Peyer's patch (tissue), 4 donors: ENCODE data around the genes NUP43 and PCMT1.

- PRO-cap: bidirectional peak, plus-strand start at chr6:149746592, minus-strand start at chr6:149746520
- RAMPAGE, long total RNA, 4 experiments: start-site peak on the minus strand in 4 of 4 experiments, at chr6:149746498-149746565 at its widest, 38 to 136 reads per replicate
Observed at GRCh38 chr6:149745696-149746902, at the start of gene NUP43. Gene NUP43 (minus strand): TSS chr6:149746529.

DNA sequence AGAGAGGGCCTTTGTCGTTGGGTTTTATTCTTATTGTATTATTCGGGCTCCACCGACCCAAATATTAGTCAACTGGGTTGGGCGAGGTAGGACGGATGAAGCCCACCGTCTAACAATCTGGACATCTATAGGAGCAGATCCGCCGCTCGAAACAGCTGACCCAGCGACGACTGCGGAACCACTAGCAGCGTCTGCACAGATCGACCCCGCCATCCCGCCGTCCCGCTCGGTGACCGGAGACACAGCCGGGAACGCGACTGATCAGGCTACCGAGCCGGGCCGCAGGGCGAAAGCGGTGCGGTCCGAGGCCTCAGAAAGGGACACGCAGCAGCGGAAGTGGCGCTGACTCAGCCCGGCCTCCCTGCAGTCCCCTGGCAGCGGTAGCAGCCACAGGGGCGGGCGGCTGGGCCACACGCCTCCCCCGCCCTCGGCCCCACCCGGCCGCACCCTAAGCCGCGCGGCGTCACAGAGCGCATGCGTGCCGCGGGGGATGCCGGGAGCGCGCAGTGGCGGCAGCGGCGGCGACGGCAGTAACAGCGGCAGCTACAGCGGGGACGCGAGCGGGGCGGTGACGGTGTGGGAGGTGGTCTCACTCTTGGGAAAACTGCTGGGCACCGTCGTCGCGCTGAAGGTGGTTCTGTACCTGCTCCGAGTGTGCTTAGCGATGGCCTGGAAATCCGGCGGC lies at the start of gene PCMT1:
Gene PCMT1, plus strand, starts transcription at position 504 of the 685 bp plus-strand sequence.
- PRO-cap: bidirectional peak, plus-strand start at position 506 of the sequence, minus-strand start at position 338 of the sequence
- RAMPAGE, long total RNA, 4 experiments: start-site peak on the plus strand in 1 of 4 experiments, centred at position 516 of the sequence, 21 reads per replicate

GRCh38 chr6:149831257-149831739 lies 32.9 kb downstream of the LRP11 start:
- PRO-cap: no peak
- RAMPAGE, long total RNA, 4 experiments: no peak in any of the 4 experiments

GRCh38 chr6:149840560-149841031 lies 23.6 kb downstream of the LRP11 start:
- PRO-cap: no peak
- RAMPAGE, long total RNA, 4 experiments: no peak in any of the 4 experiments

DNA sequence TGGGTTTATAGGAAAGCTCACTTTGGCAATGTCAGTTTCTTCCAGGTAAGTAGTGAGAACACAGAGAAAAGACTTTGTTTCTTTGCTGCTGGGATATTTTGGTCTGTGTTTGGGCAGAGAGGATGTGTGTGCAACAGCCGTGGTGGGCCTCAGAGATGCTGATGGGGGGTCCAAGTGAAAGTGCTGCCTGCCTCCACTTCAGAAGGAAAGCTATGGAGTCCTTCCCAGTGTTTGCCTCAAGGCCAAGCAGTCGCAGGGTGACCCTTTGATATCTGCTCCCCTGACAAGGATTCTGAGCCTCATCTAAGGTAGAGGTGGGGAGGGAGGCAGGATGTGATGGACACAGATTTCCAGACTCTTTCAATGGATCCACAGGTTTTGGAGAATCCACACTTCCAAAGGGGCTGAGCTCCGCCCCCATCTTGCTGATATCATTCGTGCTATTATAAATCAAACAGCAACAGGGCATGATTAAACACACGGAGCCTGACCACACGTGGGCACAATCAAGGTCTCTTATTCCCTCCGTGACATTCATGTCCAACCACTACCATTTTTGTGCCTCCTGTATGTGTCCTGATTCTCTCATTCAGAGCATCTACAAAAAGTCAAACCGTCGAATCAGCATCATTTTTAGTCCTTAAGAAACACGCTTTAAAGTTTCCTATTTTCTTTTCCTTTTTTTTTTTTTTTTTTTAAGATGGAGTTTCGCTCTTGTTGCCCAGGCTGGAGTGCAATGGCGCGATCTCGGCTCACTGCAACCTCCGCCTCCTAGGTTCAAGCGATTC lies 2.1 kb downstream of the LRP11 start:
- PRO-cap: no peak
- RAMPAGE, long total RNA, 4 experiments: no peak in any of the 4 experiments

- PRO-cap: no peak
- RAMPAGE, long total RNA, 4 experiments: no peak in any of the 4 experiments
Observed at GRCh38 chr6:149963074-149963490, 661 bp upstream of the ULBP1 start.

- PRO-cap: no peak
- RAMPAGE, long total RNA, 4 experiments: no peak in any of the 4 experiments
Observed at GRCh38 chr6:149990758-149991321, 27.1 kb downstream of the ULBP1 start.

DNA sequence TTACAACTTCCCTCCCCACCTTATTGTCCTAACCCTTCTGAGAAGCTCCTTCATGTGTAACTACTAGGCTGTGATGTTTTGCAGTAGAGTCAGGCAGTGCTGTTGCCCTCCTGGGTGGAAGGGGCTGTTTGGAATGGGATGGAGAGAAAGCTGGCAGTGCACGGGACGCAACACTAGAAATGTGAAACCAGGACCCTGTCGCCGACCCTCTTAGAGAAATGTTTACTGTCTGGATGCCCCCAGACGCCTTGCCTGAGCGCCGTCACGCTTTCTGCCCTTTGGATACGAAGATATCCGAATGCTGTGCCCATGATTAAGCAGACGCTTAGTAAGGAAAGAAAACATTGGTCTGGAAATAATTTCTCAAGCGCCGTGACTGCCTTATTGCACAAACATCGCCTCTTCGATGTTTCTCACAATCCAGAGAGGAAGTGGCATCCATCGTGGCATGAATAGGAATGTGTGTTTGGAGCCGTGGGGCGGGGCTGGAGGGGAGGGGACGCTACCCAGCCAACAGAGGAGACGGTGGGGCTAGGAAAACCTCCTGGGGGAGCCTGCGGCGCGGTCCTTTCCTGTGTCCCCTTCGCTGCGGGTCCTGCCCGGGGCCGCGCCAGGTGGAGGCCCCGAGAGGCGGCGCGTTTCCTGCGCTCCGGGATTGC lies 636 bp upstream of the PPP1R14C start:
- PRO-cap: no peak
- RAMPAGE, long total RNA, 4 experiments: no peak in any of the 4 experiments

- PRO-cap: no peak
- RAMPAGE, long total RNA, 4 experiments: no peak in any of the 4 experiments
Observed at GRCh38 chr6:150297536-150297750, 71.4 kb upstream of the IYD start.

DNA sequence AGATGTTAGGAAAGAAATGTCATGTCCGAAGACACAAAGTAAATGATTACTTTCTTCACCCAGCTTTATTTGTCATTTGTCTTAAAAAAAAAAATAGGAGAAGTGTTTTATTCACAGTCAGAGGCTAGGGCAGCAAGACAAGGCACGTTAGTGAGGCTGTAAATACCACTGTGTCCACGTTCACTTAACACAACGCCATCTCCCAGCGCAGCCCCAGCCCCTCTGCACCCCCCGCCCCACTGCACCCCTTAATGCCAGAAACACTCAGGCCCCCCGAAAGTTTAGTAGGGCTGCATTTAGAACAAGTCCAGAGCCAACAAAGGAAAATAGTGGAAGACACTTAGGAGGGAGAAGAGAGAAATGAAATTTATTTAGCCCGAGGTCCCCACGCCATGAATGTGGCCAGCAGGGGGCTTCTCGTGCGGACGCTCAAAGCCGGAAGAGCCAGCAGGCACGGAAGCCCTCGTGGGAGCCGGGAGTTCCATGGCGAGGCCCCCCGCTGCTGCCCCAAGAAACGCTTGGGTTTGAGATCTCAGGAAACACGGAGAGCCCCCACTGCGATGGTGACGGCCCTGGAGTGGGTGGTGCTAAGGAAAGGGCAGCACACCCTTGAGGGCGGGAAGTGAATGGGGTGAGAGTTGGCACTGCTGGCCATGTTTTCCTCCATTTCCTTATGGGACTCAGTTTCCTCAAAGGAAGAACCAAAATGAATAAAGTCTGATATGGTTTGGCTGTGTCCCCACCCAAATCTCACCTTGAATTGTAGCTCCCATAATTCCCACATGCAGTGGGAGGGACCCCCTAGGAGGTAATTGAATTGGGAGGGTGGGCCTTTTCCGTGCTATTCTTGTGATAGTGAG lies 50.2 kb downstream of the IYD start:
- PRO-cap: no peak
- RAMPAGE, long total RNA, 4 experiments: no peak in any of the 4 experiments

- PRO-cap: no peak
- RAMPAGE, long total RNA, 4 experiments: no peak in any of the 4 experiments
Observed at GRCh38 chr6:150631662-150632505, 32.2 kb downstream of the PLEKHG1 start.

DNA sequence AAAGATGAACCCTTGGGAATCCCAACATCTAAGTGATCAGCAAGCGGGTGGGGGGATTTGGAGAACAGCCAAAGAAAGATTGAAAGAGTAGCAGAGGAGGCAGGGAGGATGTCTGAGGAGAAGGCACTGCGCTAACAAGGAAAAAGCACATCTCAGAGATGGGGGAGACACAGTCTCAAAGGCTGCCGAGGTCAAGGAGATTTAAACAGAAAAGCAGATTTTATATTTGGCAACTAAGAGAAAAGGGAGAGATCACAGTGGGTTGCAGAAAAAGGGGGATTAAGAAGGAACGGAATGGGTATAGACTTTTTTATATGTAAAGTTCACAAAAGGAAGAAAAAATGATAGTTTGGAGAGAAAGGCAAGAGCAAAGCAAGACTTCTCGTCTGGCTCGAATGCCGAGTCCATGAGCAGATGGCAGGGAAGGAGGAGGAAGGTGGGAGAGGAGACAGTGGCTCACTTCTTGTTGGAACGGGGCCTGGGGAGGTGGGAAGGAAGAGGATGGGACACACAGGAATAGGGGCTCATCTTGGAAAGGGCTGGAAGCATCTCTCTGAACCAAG lies 53.1 kb upstream of the MTHFD1L start:
- PRO-cap: no peak
- RAMPAGE, long total RNA, 4 experiments: no peak in any of the 4 experiments

GRCh38 chr6:150831148-150831691 lies 34.3 kb upstream of the MTHFD1L start:
- PRO-cap: no peak
- RAMPAGE, long total RNA, 4 experiments: start-site peak on the plus strand in 1 of 4 experiments, at chr6:150831153-150831386 at its widest, 13 reads per replicate

- PRO-cap: bidirectional peak, plus-strand start at chr6:150866495, minus-strand start at chr6:150866357
- RAMPAGE, long total RNA, 4 experiments: no peak in any of the 4 experiments
Observed at GRCh38 chr6:150866138-150866895, 815 bp downstream of the MTHFD1L start.

- PRO-cap: no peak
- RAMPAGE, long total RNA, 4 experiments: no peak in any of the 4 experiments
Observed at GRCh38 chr6:150866896-150867356, 1.4 kb downstream of the MTHFD1L start.

DNA sequence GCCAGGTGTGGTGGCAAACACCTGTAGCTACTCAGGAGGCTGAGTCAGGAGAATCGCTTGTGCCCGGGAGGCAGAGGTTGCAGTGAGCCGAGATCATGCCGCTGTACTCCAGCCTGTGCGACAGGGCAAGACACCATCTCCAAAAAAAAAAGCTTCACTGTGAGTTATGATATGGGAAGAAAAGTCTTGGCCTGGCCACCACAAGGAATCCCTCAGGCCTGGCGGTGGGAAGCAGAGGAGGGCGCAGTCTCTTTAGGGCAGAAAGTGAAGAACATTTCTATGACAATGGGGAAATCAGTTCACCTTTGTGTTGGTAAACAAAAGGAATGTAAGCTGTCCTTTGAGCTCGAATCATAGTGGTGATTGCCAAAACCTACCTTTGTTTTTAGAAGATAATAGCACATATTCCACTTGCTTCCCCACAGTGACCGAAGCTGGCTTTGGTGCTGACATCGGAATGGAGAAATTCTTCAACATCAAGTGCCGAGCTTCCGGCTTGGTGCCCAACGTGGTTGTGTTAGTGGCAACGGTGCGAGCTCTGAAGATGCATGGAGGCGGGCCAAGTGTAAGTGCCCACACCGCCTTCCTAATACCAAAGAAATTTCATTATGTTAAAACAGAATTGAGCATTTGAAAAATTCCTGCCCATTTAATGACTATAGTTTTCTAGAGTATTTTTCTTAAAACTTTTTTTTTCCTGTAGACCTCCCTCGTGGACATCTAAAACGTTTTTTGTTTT lies 144.1 kb downstream of the MTHFD1L start:
- PRO-cap: no peak
- RAMPAGE, long total RNA, 4 experiments: no peak in any of the 4 experiments

GRCh38 chr6:151119916-151120457 lies 119.8 kb upstream of the AKAP12 start:
- PRO-cap: no peak
- RAMPAGE, long total RNA, 4 experiments: no peak in any of the 4 experiments

- PRO-cap: no peak
- RAMPAGE, long total RNA, 4 experiments: start-site peak on the minus strand in 1 of 4 experiments, at chr6:151380858-151380970 at its widest, 5 to 6 reads per replicate
Observed at GRCh38 chr6:151380054-151381032, 11.0 kb downstream of the ZBTB2 start.

DNA sequence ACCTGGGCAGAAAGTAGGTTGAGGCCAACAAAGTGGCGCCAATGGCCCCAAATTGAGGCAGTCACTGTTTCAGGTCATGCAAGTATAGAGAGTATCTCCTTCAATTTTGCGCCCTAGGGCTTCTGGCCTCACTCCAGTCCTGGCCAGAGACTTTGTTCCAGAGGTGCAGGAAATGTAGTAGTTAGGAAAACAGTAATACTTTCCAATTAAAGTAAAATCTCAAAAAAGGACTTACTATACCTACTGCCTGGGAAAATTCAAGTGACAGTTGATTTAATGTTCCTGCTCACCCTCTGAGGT lies 832 bp downstream of the ARMT1 start:
- PRO-cap: no peak
- RAMPAGE, long total RNA, 4 experiments: no peak in any of the 4 experiments

DNA sequence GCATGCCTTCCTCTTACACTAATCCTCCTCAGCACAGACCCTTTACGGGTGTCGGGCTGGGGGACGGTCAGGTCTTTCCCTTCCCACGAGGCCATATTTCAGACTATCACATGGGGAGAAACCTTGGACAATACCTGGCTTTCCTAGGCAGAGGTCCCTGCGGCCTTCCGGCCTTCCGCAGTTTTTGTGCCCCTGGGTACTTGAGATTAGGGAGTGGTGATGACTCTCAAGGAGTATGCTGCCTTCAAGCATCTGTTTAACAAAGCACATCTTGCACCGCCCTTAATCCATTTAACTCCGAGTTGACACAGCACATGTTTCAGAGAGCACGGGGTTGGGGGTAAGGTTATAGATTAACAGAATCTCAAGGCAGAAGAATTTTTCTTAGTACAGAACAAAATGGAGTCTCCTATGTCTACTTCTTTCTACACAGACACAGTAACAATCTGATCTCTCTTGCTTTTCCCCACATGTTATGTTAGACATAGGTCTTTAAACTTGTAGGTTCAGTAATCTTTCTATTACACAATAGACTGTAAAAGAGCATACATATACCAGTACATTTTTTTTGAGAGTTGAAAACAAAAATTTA lies 3.5 kb downstream of the ARMT1 start:
- PRO-cap: no peak
- RAMPAGE, long total RNA, 4 experiments: no peak in any of the 4 experiments